ENCODE measurements around a stretch of chr1.

- RRBS, result 93% methylated on average over 4 of the region's 23 CpGs
Measured at GRCh38 chr1:15945428-15945956, 30.4 kb downstream of the ZBTB17 start.

- RRBS, result no CpG with 5 or more reads among the region's 6 CpGs
Measured at GRCh38 chr1:16018834-16018965, 857 bp upstream of the HSPB7 start.

- RRBS, result 0% methylated on average over 3 of the region's 39 CpGs
Measured at GRCh38 chr1:16145863-16146726, 9.8 kb downstream of the EPHA2 start.

DNA sequence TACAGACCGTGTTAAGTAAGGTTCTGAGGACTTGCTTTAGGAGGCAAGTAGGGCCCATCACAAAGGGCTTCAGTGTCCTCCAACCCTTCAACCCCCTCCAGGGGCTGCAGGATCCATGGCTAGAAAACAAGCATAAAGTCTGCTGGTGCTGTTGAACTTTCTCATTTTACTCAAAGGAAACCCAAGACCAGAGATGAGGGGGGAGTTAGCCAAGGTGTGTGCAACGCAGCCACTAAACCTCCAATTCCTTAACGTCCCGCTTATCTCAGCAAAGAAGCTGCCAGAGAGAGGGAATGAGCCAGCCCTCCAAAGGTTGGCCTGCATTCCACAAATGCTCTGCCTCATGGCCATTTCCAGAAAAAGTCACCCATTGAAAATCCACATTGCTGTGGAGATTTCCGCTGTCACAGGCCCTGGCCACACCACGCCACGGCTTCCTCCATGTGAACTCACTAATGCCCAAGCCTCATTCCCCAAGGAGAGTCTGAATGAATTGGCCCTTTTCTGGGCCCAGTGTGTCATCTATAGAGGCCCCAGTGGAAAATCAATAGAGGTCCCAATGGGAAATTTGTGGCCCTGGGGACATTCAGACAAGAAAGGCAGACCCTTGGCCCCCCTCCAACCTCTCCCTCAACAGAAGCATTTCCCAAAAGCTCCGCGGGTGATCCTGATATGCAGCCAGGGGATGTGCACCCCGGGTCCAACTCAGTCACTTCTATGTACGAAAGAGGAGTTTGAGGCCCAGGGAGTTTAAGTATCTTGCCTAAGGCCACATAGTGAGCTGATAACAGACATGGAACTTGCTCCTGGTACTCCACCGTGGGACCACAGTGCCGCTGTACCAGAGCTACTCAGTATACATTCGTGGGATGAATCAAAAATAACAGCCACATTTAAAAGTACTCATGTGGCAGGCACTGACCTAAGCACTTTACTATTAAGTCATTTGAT, 8.9 kb downstream of the EPHA2 start:
- RRBS, result no CpG with 5 or more reads among the region's 14 CpGs

DNA sequence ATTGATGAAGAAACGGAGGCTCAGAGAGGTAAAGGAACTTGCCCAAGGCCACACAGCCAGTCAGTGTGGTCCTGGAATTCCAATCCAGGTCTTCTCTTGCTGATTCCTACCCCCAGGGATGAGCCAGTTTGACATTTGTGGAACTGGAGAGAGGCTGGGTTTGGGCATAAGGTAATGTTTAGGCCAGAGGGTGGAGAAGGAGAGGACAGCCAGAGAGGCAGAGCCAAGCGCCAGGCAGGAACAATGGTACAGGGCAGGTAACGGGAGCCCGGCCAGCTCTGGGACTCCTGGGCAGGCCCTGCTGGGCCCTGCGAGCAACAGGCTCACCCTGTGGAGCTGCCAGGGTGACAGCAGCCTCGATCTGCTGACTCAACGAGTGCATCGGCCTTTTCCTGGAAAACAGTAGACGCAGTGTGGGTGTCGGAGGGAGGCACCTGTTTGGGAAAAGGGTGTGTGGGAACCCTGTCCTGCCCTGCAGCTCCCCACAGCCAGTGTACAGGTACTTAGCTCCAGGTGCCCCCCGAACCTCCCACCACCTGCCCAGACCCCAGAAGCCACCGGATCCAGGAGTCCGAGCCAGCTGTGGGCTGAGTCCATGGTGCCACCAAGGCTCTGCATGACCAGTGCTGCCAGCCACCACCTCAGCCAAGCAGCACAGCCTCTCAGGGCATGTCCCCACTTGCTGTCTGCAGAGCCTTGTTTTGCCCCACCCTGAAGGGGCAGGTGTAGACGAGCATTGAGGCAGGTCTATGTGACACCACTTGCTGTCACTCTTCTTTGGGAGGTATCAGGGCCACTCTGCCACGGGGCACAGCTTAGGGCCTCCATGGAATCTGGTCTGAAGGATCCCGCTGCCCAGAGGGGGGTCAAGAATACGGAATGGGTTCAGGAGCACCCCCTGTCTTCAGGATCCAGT, 28.1 kb downstream of the ARHGEF19 start:
- RRBS, result no CpG with 5 or more reads among the region's 17 CpGs

DNA sequence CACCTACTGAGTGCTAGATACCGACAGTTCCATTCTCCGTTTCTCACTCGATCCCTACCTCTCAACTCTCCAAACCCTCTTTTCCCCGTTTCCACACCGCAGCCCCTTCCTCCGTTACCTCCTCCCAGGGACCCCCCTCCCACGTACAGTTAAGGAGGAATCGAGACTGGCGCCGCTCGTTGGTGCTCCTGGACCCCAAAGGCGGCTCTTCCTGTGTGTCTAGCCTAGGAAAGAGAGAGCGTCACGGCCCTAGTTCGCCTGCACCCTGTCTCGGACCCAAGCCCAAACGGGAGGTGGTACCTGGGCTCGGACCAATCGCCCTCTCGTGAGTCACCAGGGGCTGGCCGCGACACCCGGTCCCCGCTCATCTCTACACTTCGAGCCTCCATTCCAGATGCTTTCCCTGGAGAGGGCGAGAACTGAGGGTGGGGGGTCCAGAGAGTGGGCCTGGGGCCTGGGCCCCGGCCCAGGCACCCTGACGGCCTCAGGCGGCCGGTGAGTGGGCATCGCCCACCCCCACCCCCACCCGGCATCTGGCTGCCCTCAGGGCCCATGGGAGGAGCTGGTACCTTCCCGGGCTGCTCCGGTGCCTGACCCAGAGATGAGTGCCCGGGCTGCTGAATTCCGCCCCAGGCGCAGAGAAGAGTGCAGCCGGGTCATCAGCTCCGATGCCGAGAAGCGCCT, 4.9 kb downstream of the ARHGEF19 start:
- RRBS, result 75% methylated on average over 7 of the region's 41 CpGs

- RRBS, result no CpG with 5 or more reads among the region's 7 CpGs
Measured at GRCh38 chr1:16248380-16249174, 11.6 kb upstream of the CPLANE2 start.

- RRBS, result no CpG with 5 or more reads among the region's 18 CpGs
Measured at GRCh38 chr1:16368159-16368884, 1.3 kb downstream of the SZRD1 start.

DNA sequence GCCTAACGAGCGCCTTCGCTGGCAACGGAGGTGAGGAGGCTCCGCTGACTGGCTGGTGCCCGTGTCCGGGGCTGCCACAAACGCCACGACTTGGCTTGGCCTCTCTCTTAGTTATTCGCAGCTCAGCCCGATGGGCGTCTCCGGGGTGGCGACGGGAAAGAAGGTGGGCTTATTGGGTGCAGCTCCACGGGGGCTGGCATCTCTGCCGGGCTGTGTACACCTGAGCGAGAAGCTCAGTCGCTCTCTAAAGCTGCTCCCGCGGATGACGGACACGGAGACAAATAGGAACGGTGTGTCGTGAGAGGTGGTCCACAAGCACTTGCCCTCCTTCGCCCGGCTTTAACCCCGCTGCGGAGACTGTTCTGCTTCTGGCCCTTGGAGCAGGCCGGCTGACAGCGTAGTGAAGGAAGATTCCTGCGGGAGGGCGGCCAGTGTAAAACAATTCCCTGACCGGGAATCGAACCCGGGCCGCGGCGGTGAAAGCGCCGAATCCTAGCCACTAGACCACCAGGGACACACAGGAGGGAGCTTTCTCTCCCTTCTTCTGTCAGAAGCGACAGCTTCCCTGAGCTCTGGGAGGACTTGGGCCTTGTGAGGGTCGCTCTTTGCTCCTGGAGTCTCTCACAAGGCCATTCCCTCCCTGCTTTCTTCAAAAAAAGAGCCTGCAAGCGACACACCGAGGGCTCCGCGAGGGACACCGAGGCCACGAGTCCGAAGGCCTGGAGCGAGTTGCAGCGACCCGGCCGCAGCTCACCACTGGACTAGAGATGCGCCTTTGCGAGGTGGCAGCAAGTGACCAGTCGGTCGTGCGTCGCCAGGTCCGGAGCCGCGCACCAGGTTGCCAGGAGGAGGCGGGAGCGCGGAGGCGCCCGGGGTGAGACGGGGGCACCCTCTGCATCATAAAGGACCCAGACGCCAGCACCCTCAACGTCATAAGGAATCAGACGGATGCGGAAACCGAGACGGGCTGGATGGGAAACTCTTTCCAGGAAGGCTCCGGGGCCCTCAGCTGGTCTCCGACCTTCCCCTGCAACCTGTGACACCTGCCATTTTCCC, 94.6 kb downstream of the NECAP2 start:
- RRBS, result 5% methylated on average over 11 of the region's 77 CpGs

- RRBS, result no CpG with 5 or more reads among the region's 33 CpGs
Measured at GRCh38 chr1:16685816-16686384, 235.8 kb upstream of the CROCC start.

GRCh38 chr1:16967937-16968509, 12.4 kb downstream of the MFAP2 start:
- RRBS, result no CpG with 5 or more reads among the region's 27 CpGs

DNA sequence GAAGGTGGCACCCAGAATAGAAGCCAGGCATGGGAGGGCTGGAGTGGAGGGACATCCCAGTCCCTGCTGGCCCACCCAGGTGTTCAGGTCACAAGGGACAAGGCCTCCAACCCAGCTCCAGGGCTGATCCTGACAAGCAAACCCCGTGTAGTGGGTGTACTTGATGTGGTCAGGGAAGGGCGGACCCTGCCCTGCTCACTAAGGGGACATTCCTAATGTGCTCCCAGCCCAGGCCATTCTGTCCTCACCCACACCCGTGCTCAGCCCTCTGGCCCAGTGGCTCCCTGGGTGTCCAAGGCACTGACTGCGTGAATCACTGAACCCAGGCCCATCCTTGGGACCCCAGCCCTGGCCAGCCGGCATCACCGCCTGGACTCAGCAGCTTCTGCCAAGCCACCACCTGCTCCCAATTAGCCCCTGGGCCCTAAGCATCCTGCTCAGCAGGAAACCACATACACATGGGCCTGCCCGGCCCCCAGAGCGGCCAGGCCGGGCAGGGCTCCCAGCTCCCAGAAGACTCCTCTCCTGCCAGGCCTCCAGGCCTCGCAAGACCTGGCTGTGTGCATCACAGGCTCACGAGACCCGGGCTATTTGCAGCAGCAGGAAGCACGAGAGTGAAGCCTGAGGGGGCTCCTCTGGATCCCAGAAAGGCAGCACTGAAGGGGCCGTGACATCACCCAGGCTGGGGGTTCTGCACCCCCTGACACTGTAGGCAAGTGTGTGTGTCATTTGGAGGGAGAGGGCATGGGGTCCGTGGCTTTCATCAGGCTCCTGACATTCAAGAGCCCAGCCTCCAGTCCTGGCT, 1.8 kb downstream of the MFAP2 start:
- RRBS, result 21% methylated on average over 3 of the region's 15 CpGs

DNA sequence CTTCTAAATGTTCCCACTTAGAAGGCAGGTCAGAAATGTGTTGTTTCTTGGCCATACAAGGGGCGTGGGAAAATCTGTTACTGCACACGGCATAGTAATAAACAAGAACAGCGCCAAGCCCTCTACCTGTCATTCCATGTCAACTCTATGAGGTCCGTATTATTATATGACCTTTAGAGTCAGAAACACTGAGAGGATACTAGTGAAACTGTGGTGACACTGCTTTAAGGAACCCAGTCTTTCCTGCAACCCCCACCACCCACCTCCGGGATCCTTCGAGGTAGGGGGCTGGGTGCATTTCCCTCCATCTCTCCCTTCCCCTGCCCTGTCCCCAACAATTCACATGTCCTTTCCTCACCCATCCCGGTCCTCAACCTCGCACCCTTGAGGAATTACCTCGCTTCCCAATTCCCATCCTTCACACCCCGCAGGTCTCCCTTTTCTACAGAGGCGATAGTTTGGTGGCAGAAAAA, 664 bp downstream of the SDHB start:
- RRBS, result 8% methylated on average over 3 of the region's 11 CpGs

DNA sequence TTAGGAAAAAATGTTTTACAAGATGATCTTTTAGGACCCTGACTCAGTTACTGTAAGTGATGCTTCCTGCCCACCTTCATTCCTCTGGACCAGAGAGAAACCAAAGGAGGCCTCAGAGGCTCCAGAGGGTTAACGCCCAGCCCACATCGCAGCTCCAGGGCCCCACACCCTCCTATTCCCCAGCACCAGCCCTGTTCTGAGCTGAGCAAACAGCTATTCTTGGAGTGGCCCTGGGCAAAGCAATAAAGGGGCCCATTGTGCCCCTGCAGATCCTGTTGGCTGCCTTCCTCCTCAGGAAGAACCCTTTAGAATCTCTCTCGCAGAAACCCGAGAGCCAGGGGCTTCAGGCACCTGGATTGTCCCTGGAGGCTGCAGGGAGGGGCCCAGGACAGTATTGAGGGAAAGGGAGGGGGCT, 9.4 kb downstream of the PADI2 start:
- RRBS, result no CpG with 5 or more reads among the region's 4 CpGs

GRCh38 chr1:17416996-17417612, 22.4 kb downstream of the RCC2 start:
- RRBS, result no CpG with 5 or more reads among the region's 12 CpGs

DNA sequence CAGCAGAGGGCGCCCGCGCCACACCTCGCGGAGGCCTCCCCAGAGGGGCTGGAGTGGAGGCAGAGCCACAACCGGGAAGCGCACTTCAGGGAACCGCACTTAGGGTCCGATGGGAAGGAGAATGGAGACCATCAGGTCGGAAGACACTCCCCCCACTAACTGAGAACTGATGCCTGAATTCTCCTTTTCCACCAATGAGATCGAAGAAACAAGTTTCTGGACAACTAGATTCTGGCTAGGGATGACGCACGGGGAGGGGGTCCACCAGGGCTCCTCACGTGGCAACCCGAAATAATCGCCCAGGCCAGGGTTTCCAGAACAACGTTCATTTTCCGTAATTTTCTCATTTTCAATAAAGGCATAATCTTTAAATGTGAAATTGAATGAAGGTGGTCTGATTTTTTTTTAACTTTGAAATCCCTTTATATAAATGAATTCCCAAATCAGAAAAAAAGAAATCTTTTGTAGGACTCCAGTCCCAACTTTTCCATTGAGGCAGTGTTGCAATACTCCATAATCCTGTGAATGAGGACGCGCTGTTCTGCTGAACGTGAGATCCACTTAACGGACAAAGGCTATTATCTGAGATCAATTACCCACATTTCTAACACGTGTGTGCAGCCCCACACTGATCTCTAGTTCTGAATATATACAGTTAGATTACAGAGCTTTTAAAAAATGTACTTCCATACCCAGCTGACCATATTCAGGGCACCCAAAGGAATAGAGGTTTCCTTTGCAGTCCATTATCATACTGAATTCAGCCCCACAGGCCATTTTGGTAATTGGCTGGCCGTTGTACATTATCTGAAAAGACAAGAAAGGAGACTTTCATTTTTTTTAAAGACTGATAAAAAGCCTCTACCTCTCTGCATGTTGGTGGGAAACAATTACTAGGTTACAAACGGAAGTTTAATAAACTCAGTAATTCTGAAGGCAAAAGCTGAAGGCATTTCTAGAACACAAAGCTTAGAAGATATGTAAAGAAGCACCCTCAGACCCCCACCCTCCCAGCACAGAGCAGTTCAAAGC, 19.1 kb downstream of the RCC2 start:
- RRBS, result no CpG with 5 or more reads among the region's 25 CpGs

DNA sequence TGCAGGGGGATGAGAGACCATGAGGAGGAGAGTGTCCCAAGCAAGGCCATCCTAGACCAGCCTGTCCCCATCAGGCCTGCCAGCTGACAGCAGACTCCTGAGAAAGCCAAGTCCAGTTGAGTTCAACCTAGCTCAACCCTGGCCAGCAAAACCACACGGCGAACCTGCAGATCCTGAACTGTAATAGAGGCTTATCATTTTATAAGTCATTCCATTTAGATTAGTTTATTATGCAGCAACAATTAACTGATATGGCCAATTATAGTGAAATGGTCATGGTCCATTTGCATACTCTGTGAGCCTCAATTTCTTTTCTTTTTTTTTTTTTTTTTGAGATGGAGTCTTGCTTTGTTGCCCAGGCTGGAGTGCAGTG, 36.3 kb upstream of the ARHGEF10L start:
- RRBS, result no CpG with 5 or more reads among the region's 2 CpGs

DNA sequence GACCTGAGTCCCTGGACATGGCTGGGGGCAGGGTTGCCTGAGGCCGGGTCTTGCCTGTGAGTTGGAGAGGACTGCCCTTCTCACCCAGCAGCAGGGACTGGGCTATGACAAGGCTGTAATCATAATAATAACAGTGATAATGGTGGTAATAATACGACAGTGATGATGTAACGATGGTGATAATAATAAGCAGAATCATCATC, 43.6 kb downstream of the ARHGEF10L start:
- RRBS, result no CpG with 5 or more reads among the region's 3 CpGs

DNA sequence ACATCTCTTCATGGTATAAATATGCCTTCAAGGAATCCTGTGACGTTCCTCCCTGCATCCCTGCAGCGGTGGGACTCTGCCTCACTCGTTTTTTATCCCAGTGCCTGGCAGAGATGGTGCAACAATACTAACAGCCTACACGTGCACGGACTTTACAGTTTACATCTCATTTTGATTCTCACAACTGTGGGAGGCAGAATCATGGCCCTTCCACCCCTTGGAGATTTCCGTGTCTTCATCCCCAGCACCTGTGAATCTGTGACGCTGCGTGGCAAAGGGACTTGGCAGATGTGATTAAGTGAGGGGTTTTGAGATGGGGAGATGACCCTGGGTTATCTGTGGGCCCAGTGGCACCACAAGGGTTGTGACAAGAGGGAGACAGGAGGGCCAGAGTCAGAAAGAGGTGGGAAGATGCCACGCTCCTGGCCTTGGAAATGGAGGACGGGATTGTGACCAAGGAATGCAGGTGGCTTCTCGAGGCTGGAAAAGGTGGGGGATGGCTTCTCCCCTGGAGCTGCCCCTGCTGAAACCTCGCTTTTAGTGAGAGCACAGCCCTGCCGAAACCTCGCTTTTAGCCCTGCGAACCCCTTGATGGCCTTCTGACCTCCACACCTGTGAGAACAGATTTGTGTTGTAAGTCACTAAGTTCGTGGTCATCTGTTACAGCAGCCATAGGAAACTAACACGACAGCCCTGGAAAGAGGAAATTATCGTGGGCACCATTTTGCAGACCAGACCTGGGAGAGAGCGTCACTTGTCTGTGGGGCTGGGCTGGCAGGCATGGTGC, 53.8 kb downstream of the ARHGEF10L start:
- RRBS, result no CpG with 5 or more reads among the region's 19 CpGs

GRCh38 chr1:17663990-17664611, 91.0 kb upstream of the ACTL8 start:
- RRBS, result 93% methylated on average over 2 of the region's 13 CpGs